ENCODE measurements around a stretch of chr3.

GRCh38 chr3:29285373-29286005 lies 4.6 kb downstream of the RBMS3 start:
- PRO-cap, 2 experiments = no peak in any of the 2 experiments

DNA sequence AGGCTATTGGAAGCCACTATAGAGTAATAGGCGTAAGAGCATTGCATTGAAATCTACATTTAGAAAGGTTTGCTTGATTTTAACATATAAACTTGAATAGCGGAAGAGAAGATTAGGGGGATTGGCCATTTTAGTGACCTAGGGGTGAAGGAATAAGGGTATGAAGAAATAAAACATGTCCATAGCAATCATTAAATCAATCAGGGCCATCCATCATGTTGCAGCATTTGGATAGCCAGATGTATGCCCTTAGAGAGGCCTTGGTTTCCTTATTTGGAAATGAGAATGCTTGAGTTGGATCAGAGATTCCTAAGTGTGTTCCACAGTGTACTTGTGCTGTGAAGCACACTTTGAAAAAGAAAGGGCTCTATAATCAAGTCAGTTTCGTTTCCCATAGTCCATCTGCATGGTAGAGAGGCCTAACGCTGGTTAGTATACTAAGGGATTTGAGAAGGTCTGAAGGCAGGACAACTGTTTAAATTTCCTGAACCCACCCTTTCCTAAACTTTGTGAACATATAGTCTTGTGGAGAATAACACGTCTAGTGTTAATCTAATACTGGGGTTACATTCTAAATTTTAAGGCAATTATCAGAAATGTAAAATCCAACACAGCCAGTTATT lies 30.9 kb downstream of the RBMS3 start:
- PRO-cap, 2 experiments = no peak in any of the 2 experiments

GRCh38 chr3:29318508-29318984 lies 37.7 kb downstream of the RBMS3 start:
- PRO-cap, 2 experiments = no peak in any of the 2 experiments

DNA sequence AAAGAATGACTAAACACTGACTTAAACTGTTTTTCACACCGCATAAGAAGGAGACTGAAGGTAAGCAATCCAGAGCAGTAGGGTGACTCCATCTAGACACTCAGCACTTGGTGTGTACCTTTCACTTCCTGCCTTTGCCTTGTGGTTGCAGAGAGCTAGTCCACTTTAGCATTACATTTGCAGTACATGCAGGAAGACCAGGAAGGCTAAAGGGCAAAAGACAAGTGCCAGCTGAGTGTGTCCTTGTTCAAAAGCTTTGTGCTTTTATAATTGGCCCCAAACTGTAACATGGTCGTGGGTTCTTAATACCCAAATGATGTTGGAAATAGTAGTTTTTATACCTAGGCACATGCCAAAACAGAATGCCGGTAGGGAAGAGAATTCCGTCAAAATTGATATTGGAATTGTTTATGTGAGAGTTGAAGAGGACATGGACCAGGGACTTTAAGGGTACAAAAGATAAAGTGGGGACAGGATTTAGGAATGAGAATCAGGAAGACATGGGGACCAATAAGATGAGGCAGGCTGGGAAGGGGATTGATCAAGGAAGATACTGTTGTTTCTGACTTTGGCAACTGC lies 234.8 kb downstream of the RBMS3 start:
- PRO-cap, 2 experiments = no peak in any of the 2 experiments

- PRO-cap, 2 experiments = no peak in any of the 2 experiments
These were observed 338.0 kb downstream of the RBMS3 start for GRCh38 chr3:29618753-29619379.

DNA sequence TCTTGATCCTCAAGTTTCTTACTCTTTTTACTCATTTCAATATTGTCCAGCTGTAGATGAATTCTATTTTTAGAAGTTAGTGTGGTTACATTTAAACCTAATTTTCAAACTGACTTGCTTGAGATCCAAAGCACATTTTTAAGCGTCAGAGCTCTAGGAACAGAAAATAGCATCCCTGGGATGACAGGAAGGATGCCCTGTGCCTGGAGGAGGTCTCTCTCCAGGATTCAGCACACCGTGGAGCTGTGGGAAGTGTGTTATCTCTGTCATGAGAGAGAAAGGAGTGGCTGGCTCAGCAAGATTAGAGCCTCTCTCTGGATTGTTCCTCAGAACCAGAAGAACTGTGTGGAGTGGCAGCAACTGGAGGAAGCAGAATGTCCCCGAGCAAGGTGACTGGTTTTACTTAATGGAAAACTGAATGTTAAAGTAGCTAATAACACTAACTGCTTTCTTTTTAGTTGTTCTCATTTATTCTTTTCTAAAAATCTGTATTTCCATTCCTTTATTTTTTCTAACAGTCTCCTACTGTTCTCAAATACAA lies 233.6 kb upstream of the TGFBR2 start:
- PRO-cap, 2 experiments = no peak in any of the 2 experiments

DNA sequence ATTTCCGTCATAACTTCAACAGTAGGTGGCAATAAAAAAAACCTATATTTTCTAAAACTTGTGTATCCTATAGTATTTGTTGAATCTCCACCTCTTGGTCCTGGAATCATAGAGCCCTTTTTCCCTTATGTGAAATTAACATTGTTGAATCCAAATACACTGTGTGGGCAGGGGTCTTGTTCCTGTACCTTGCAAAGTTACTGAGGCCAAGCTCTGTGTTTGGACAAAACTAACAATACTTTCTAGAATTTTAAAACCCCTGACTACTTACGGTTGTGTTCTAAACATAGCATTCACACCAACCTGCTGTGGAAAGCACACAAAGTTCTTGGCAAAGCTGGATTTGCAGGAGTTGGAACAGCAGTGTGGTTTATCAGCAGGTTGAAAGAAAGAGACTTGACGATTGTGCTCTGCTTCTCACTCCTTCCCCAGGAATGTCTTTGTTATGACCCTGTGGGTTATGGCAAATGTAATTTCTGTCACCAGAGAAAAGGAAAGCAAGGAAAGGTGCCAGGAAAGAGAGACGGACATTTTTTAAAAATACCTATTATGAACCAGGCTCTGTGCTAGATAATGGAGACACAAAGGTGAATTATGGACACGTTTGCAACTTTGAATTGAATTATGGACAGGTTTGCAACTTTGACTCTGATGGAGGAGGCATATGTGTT lies 165.6 kb upstream of the TGFBR2 start:
- PRO-cap, 2 experiments = no peak in any of the 2 experiments

GRCh38 chr3:30474709-30475073 lies 131.7 kb upstream of the TGFBR2 start:
- PRO-cap, 2 experiments = no peak in any of the 2 experiments

DNA sequence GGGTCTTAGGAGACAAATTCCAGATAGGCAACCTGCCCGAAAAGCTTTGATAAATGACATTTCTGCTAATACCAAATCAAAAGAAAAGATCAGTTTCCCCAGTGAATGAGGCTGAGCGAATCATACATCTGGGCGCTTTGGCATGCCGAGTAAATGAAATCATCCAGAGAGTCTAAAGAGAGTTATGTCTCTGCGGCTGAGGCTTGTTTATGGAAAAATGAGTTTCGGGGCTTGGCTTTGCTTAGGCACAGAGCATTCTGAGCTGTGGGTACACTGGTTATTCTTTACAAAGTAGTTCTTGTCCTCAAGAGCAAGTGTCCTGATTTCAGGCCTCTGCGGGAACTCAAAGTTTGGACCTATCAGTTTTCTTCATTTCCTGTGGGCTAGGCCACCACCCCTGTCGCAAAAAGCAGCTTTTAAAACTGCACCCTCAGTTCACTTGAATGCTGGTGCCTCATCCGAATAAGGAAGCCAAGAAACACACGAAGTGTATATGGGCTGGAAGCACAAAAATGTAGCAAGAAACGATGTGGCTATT lies 109.9 kb upstream of the TGFBR2 start:
- PRO-cap, 2 experiments = peak in 1 of 2 experiments; most common plus-strand start position 457 of the sequence (in 1); most common minus-strand start position 276 of the sequence (in 1)

- PRO-cap, 2 experiments = no peak in any of the 2 experiments
These were observed 87.4 kb upstream of the TGFBR2 start for GRCh38 chr3:30519055-30519283.

- PRO-cap, 2 experiments = no peak in any of the 2 experiments
These were observed 7.5 kb upstream of the TGFBR2 start for GRCh38 chr3:30598801-30599367.

GRCh38 chr3:30611607-30612547 lies 5.5 kb downstream of the TGFBR2 start:
- PRO-cap, 2 experiments = peak in 2 of 2 experiments; most common plus-strand start chr3:30611805 (in 2); most common minus-strand start chr3:30611764 (in 2)

GRCh38 chr3:30617441-30617896 lies 11.1 kb downstream of the TGFBR2 start:
- PRO-cap, 2 experiments = peak in 1 of 2 experiments; most common minus-strand start chr3:30617799 (in 1)

DNA sequence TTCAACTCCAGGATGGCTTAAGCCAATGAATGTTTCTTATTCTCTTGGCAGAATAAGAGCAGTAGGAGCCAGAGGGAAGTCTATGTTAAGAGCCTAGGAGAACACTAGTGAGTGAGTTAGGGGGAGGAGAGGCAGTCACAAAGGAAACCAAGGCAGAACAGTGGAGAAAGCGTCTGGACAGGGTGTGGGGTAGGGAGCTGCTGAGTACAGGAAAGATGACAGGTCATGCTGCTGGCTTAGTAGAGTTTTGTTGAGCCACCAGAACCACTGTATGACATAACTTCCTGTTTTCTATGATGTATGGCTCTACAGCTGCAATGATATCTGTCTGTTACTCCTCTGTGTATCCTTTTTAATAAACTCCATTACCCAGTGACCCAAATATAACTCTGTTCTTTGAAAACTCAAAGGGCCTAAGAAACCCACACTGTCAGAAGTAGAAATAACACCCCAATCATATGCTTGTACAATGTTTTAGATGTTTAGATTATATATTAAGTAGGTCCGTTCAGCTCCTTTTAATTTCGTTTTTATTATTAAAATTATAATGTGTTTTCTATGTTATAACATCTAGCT lies 10.5 kb upstream of the STT3B start:
- PRO-cap, 2 experiments = peak in 1 of 2 experiments; most common minus-strand start position 211 of the sequence (in 1)

DNA sequence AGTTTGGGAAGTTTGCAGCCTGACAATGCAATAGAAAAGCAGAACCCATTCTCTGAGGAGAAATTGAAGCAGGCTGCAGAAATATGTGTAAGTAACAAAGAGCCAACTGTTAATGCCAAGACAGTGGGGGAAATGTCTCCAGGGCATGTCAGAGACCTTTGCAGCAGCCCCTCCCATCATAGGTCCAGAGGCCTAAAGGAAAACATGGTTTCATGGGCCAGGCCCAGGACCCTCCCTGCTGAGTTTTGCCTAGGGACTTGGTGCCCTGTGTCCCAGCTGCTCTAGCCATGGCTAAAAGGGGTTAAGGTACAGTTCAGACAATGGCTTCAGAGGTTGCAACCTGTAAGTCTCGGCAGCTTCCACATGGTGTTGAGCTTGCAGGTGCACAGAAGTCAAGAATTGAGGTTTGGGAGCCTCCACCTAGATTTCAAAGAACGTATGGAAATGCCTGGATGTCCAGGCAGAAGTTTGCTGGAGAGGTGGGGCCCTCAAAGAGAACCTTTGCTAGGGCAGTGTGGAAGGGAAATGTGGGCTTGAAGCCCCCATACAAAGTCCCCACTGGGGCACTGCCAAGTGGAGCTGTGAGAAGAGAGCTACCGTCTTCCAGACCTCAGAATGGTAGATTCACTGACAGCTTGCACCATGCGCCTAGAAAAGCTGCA lies 73.6 kb downstream of the STT3B start:
- PRO-cap, 2 experiments = no peak in any of the 2 experiments

DNA sequence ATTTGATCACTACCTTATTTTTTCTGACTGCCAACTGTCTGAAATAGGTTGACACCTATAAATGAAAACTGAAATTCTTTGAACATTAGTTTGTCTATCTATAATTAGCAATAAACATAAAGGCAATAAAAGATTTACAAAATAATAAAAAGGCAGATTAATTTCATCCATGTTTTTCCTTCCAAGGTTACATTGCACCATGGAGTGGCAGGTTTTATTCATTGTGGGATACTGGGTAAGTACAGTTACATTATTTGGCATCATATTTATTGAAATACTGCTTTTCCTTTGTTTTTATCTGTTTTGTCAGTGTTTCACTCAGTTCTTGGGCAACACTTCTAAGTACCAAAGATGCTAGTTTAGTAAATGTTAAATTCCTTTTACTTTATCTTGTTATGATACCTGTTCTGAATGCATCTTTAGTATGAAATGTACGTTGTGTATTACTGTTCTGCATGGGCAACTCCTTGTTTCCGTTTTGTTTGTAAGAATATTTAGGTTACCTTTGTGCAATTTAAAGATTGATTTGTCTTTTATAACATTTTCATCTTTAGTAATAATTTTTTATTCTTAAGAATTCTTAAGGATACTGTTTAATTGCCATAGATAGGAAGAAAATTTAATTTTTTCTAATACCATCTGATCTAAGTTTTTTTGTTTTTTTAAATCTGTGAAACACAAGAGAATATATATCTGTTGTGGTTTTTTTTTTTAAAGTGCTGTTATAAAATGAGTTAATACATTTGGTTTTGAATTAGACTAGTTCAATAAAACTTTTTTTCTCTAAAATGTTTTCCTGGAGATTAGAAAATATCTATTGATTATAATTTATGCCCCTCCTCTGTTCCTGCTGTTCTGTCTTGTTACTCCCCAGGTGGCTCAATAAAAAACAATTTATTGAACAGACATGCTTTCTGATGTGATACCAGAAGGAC lies 85.3 kb downstream of the STT3B start:
- PRO-cap, 2 experiments = no peak in any of the 2 experiments

DNA sequence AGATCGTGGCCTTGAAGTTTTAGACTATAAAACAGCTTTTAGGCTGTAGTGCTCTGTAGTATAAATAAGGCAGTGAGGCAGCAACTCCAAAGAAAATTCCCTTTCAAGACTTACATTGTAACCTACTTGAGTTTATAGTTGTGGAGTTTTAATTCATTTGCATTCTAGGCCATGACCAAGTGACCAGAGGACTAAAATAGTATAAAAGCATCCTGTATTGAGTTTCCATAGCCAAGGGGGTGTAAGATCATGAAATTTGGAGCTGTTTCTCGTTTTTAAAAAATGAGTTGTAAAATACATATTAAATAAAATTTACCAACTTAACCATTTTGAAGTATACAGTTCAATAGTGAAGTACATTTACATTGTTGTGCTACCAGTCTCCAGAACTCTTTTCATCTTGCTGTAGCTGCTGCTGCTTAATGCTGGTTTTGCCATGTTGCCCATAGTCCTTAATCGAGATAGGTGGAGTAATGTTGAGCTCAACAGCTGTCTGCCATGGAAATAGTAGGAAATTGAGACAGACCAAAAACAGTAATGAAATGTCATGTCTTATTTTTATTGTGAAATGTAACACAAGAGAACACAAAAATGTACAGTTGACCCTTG lies 105.6 kb downstream of the STT3B start:
- PRO-cap, 2 experiments = no peak in any of the 2 experiments

- PRO-cap, 2 experiments = no peak in any of the 2 experiments
These were observed 200.5 kb downstream of the STT3B start for GRCh38 chr3:31733246-31733619.

GRCh38 chr3:32010010-32010462 lies 28.5 kb downstream of the ZNF860 start:
- PRO-cap, 2 experiments = no peak in any of the 2 experiments

GRCh38 chr3:32152219-32152971 lies 46.0 kb downstream of the GPD1L start:
- PRO-cap, 2 experiments = no peak in any of the 2 experiments

Data from helper T cell (primary cell).